ENCODE measurements around a stretch of chr20.

- RRBS: no CpG with 5 or more reads among the region's 5 CpGs
Observed at GRCh38 chr20:57375647-57375951, 15.6 kb upstream of the RBM38 start.

DNA sequence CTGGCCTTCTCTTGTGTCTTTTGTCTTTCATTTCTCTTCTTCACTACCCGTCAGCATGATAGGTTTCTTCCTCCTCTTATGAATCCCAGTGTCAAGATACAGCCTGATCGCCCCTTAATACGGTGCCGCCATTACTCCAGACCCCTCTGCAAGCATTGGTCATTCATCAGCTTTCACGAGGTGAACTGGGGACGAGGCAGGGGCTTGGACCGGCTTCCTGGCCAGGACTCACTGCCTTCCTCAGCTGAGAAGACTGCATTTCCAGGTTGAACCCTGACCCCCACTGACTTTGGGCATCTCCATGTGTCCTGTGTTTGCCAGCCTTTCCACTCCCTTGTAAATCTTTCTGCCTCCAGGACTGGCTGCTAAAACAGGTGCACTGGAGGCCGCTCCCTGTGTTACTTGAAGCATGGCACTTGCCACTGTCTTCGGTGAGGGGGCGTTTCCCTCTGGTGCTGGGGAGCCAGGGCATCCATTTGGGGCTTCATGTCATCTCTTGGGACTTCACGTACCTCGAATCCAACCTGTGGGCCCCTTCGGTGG is 6.8 kb upstream of the RBM38 start:
- RRBS: no CpG with 5 or more reads among the region's 13 CpGs

DNA sequence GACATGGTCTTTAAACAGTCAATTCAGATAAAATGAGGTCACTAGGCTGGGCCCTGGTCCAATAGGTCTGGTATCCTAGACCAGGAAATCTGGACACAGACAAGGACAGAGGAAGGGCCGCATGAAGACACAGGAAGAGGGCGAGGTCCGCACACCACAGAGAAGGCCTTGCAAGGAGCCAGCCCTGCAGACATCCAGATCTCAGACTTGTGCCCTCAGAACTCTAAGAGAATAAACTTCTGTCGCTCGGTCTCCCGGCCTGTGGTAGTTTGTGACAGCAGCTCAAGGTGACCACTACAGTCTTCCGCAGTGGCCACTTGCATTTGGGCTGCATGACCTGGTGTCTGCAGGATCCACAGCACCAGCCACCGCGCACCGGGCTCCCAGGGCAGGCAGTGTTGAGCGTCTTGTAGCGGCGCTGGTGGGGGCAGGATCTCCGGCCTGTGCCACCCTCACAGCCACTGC is 6.1 kb upstream of the RBM38 start:
- RRBS: 92% methylated on average over 6 of the region's 14 CpGs

GRCh38 chr20:57388815-57389689 is 2.1 kb upstream of the RBM38 start:
- RRBS: 36% methylated on average over 21 of the region's 62 CpGs

DNA sequence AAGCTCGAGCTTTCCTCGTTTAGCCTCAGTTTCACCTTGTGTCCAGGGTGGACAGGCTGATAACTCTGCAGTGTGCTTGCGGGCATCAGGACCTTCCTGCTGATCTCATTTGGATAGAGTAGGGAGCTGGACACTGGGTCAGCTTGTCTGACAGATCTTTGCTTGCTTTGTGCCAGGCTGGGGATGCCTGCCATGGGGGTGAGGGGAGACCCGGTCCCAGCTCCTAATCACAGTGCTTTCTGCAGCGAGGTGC is 7.6 kb downstream of the RBM38 start:
- RRBS: no CpG with 5 or more reads among the region's 5 CpGs

DNA sequence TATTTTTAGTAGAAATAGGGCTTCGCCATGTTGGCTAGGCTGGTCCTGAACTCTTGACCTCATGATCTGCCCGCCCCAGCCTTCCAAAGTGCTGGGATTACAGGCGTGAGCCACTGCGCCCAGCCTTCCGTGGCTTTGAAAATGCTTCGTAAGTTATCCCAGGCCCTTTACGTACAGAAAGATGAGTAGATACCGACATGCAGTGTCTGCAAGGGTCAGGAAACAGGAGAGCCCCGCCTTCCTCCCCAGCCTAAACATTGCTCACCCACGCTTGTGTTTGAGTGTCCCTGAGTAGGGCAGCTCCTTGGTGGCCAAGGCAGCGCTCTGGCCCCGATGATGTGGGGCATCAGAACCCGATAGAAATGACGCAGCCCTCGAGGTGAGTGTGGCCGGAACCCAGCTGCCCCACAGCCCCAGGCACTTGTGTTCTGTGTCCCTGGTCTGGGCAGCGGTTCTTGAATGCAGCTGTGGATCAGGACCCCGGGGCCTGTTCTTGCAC is 12.6 kb downstream of the RBM38 start:
- RRBS: 77% methylated on average over 3 of the region's 18 CpGs

- RRBS: no CpG with 5 or more reads among the region's 4 CpGs
Observed at GRCh38 chr20:57553671-57554047, 7.3 kb upstream of the PCK1 start.

DNA sequence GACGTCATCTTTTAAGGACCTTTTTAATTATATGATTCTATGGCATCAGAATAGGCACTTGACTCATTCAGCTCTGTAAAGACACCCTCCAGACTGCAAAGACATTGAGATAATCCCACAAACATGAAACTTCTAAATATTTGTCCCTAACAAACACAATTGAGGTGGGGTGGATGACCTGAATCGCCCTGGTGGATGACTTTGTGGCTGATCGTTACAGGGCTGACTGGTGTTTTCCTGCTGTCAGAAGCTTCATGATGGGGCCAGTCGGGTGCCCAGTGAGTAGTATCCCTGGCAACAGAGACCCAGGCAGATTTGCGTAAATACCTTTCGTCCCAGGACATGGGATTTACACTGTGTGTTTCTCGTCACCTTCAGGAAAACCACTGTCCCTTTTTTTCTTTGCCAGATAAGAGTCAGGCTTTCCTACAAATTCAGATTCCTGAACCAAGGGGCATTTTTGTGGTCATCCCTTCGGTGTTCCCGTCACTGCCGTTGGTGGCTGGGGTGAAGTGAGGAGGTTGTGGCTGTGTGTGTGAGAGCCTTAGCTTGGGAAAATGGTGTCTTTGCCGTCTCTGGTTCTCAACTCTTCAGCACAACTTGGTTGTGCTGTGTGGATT is 5.3 kb upstream of the PCK1 start:
- RRBS: no CpG with 5 or more reads among the region's 11 CpGs

GRCh38 chr20:57586082-57586778 is 25.3 kb downstream of the PCK1 start:
- RRBS: no CpG with 5 or more reads among the region's 12 CpGs

- RRBS: no CpG with 5 or more reads among the region's 7 CpGs
Observed at GRCh38 chr20:57604809-57605443, 15.3 kb downstream of the ZBP1 start.

DNA sequence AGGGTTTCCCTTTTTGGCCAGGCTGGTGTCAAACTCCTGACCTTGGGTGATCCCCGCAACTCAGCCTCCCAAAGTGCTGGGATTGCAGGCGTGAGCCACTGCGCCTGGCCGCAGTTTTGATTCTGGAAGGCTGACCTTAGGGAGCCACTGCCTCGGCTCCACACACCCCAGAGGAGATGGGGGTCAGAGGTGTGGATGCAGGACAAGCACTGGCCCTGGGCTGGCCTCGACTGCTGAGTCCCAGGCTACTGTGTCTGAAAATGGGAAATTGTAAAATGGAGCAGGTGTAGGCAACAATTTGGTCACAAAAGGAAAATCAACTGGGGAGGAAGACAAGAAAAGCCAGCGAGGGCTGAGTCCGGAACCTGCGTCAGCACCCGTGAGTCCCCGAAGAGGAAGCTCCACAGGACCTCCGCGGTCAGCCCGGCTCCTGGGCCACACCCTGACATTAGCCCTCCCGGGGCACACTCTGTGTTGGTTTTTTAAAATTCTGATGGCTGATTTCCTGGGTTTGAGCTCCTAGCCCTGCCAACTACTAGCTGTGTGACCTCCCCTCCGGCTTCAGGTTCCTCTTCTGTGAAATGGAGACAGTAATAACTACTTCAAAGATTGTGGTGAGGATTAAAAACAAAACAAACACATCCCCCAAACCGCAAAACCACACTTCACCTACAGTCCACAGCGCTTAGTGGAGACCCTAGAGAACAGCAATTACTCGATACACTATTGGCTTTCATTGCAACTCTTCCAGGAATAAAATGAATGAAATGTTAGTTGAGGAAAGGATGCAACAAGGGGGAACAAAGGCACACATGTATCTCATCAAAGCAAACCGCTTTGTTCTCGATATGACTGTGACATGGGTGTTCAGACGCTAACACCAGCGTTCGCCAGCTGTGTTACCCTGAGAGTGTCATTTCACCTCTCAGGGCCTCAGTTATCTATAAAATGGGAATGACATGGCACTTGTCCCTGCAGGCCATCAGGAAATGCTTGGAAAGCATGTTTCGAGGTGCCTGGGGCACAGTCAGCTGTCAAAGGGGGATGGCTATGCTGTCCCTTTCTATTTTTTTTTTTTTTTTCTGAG is 1.1 kb downstream of the ZBP1 start:
- RRBS: 5% methylated on average over 9 of the region's 25 CpGs

- RRBS: no CpG with 5 or more reads among the region's 9 CpGs
Observed at GRCh38 chr20:57621261-57621747, 1.1 kb upstream of the ZBP1 start.

DNA sequence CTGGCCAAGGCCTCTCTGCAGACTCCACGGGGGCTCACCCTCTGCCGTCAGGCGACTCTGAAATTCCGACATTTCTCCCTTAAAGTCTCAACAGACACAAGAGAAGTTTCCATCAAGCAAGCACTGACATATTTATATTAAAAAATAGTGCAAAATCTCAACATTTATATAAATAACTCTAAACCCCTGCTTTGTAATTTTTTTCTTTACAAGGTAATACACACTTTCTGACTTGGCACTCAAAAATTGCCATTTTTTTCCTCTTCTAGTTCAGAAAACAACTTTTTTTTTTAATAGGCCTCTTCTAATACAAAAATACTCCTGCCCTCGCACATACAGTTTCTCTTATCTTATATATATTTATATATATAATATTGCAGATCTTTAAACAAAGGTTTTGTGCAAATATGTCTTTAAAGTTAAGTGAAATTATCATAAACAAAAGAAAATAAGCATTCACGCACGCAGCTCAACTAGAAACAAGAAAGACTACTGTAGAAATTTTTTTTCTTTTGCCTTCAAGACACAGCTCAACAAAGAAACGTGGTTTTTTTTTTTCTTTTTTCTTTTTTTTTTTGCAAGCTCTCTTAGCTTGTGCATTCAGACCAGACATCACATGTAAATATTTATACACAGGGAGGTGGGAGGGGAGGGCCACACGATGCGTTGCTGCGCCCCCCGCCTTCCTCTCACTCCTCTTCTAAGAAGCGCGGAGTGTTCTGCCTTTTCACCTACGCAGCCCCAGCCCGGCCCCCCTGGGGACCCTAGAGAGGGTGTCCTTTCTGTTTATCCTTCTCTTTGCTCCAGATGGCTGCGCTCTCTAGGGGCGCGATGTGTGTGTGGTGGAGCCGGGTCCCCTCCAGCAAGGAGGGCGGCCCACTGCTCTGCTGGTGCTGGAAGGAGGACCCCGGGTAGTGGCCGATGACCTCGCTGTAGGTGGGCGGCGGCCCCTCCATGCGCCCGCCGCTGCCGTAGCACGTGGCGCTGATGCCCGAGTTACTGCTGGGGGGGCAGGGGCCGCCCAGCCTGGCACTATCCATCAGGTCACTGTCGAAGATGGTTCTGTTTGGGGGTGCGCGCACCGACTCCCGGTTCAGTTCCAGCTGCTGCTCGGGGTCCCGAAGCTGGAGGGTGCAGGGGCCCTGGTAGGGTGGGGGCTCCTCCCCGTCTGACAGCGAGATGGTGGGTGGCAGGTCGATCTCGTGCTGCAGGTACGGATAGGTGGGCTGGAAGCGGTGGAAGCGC is 31.5 kb upstream of the ZBP1 start:
- RRBS: 80% methylated on average over 6 of the region's 48 CpGs

GRCh38 chr20:57682315-57683147 is 27.3 kb downstream of the PMEPA1 start:
- RRBS: 95% methylated on average over 4 of the region's 25 CpGs

DNA sequence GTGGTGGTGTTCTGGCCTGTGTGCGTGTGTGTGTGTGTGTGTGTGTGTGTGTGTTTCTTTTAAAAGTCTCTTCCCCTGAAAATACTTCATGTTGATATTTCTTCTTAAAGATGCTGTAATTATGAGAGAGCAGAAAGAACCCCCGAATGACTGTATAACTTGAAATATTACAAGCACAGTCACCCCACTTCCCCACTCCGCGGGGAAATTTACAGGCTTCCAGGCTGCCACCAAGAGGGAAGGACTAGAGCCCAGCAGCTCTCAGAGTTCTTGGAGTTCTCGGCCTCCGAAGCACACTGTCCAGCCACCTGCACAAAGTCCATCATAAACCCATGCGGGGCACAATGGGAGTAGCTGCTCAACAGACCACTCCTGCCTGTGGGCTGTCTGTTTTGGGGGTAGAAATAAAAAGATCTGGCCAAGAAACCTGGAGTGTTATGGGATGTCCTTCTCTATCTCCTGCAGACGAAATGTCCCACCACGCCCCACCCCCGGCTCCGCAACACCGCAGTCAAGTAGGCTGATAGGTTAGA is 26.2 kb downstream of the PMEPA1 start:
- RRBS: no CpG with 5 or more reads among the region's 12 CpGs

DNA sequence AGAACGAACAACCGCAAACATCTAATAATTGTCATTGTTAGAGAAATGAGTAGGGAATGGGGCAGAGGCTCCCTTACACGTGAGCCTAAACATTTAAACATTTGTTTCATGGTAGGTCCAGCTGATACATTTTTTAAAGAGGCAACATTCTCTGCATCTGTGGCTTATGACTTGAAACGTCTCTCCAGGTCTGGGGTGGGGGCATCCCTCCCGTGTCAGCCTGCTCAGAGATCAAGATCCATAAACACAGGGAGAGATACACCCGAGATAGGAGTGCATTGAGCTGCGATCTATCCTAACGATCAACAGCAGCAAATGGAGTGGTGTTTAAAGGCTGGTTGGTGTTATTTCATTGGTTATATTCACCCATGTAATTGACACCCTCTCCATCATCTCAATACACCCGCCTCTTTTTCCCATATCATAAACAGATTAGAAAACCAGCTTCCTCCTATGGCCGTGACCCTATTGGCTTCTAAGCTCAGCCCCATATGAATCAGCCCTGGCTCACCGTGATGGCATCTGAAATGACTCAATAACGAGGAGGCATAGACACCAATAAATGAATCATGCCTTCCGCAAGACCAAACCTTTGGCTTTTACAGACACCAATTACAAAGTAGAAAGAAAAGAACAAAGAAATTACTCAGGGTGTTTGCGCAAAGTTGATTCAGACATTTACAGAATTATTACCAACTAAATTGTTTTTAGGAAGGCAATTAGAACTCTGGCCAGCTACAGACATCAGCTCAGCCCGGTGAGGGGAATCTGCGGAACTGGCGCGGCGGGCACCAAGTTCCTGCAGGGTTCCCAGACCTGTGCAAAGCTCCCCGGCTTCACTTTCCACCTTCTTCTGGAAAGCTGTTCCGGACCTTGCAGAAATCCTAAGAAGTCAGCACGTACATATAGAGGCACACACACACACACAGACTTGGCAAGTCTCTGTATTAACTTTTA is 11.6 kb downstream of the PMEPA1 start:
- RRBS: 88% methylated on average over 6 of the region's 22 CpGs

DNA sequence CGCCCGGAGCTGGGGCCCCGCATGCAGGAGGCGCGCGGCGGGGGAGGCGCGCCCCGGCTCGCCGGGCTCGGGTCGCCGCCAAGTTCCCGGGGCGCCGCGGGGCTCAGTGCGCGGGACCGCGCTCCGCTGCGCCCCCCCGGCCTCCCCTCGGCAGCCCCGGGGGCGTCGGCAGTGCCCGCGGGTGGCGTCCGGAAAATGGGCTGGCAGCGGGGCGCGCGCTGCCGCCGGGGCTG is 250 bp downstream of the PMEPA1 start:
- RRBS: 6% methylated on average over 27 of the region's 40 CpGs

DNA sequence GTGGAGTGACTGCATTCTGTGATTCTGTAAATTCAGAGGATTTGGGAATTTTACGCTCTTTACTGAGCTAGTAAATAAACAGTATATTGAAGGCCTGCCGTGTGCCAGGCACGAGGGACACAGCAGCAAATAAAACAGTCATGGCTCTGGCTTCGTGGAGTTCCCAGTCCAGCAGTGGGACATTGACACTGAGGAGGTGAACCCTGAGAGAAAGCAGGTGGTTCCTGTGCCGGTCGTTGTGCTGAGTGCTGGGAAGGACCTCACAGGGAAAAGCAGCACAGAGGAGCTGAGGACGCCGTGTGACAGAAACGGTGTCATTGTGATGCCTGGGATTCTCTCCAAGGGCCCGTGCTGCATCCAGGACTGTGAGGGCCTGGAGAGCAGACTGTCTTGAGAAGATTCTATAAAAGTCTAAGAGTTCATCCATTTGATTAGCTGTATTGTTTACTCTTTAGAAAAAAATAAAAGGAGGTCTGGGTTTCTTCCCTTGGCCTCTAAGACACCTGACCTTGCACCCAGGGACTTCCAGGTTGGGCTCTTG is 189.9 kb upstream of the C20orf85 start:
- RRBS: no CpG with 5 or more reads among the region's 10 CpGs

DNA sequence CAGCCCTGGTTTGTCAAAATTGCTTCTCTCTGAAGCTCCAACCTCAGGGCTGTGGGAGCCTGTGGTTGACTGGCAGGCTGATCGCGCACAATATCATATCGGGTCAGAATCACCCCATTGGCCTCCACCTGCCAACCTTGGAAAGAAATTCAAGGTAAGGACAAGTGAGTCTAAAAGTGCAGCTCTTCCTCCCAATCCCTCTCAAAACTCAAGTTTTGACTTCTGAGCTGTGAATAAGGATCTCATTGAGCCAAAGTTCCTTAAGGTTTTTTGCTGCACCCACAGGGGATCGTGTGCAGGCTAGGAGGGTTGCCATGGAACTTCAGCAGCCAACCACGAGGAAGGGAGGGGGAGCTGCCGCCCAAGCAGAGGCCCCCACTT is 21.3 kb upstream of the C20orf85 start:
- RRBS: no CpG with 5 or more reads among the region's 6 CpGs

- RRBS: no CpG with 5 or more reads among the region's 29 CpGs
Observed at GRCh38 chr20:58634451-58635410, 16.4 kb upstream of the STX16 start.